H4 (cell line): Measurements from ENCODE around the genes HMGN1 and SH3BGR.

GRCh38 chr21:38489530-38490311 is 8.6 kb downstream of the ERG start:
- RAMPAGE, long total RNA, result no peak

- RAMPAGE, long total RNA, result no peak
Observed at GRCh38 chr21:38490588-38491062, 7.7 kb downstream of the ERG start.

GRCh38 chr21:38740258-38740479 is 65.6 kb upstream of the ETS2 start:
- RAMPAGE, long total RNA, result no peak

DNA sequence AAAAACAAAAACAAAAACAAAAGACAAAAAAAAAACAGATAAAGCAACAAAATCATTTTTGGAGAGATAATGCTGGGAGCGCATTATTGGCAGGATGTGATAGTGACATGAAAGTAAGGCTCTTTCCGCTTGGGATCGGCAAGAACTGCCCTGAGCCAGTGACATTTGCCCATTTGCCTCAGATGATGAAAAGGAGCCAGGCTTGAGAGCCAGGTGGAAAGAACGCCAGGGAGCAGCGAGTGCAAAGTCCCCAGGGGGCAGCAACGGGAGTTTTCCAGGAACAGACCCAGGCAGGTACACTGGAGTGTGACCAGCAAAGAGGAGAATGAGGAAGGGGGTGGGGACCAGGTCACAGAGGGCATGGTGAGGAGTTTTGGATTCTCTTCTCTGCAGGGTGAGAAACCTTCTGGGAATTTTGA is 10.8 kb upstream of the ETS2 start:
- RAMPAGE, long total RNA, result no peak

DNA sequence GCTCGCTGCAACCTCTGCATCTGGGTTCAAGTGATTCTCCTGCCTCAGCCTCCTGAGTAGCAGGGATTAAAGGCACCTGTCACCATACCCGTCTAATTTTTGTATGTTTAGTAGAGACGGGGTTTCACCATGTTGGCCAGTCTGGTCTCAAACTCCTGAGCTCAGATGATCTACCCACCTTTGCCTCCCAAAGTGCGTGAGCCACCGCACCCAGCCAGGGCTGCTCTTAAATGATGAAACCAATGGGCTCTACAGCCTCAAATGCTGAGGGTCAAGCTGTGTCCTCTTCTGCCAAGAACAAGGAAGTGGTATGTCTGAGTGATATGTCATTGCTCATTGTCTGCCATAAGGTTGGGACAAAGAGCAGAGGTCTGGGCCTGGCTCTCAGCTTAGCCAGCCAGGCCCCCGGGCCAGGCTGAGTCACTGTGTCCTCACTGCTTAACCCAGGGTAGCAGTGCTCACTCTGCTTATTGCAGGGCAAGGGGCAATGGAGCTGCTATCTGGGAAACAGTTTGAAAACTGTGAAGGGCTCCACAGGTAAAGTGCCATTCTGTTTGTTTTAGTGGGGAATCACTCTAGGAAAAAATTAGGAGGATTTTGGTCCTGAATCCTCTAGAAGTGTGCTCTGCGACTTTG is 8.3 kb upstream of the ETS2 start:
- RAMPAGE, long total RNA, result no peak

DNA sequence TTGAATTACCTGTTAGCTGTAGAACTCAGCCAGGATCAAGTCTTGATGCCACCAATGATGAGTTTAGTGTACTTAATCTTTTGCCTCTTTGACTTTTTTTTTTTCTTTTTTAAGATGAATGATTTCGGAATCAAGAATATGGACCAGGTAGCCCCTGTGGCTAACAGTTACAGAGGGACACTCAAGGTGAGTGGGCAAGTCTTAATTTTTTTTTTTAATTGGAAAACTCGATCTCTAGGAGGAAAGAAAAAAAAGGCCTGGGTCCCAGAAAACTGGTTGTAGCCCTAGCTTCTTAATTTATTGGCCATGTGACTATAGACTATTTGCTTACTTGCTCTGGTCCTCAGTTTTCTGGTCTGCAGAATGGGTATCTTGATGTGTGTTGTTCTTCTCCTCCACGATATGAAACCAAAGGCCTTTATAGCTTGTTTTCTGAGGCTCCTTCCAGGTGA is 4.2 kb downstream of the ETS2 start:
- RAMPAGE, long total RNA, result no peak

DNA sequence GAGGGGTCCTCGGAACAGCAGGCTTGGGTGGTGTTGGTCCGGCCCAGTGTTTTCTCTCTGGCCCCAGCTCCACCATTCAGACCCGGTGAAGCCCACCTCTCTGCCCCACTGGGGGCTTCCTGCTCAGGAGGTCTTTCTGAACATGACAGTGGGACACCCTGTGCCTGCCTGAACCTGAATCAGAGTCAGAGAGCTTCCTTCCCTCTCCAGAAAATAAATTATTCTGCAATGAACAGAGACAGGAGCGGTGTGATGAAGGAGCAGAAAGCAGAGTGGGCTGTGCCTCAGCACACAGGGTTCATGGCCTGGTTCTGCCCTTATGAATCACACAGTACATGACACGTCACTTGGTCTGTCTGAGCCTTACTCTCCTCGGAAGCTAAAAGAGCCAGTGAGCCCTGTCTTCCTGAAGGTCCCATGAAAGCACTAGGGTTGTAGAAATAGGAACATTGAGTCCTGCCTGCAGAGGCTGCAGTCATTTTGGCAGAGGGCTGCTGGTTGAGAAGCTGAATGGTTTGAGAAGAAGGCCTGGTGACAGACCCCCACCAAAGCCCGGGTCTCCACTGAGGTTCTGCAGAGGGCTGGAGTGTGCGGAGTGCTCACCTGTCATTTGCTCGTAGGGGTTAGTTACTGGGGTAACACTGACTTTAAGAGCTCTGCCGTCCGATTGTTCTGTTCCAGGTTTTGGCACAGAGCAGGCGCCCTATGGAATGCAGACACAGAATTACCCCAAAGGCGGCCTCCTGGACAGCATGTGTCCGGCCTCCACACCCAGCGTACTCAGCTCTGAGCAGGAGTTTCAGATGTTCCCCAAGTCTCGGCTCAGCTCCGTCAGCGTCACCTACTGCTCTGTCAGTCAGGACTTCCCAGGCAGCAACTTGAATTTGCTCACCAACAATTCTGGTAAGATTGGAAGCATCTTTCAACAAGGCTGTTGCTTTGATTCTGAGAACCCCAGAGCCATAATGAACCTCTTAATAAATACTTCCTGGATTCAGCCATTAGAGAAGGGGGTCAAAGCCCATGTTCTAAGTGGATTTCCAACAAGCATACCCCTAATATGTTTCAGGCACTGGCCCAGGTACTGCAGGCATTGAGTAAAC is 12.4 kb downstream of the ETS2 start:
- RAMPAGE, long total RNA, result no peak

DNA sequence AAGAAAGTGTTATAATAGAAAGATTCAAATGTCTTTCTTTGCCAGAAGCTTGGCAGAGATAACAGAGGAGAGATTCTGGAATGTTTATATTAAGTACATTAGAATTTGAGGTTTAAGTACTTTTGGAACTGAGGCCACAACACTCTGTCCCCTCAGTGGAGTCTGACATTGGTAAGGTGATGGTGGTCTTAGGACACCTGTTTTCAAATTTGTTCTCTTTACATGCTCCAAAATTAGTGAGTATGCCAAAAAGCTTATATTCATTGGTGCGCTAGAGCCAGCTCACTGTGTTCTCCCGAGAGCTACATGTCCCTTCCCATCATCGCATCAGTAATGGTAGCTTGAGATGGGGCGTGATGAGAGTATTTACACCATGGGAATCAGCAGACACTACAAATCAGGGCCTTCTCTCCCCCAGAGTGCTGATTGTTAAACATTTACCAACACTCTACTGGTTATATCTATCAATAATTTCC is 19.5 kb downstream of the ETS2 start:
- RAMPAGE, long total RNA, result no peak

GRCh38 chr21:38905165-38905981 is 99.6 kb downstream of the ETS2 start:
- RAMPAGE, long total RNA, result no peak

GRCh38 chr21:38988306-38989424 is 182.9 kb downstream of the ETS2 start:
- RAMPAGE, long total RNA, result no peak

GRCh38 chr21:38992338-38993348 is 186.9 kb downstream of the ETS2 start:
- RAMPAGE, long total RNA, result no peak

DNA sequence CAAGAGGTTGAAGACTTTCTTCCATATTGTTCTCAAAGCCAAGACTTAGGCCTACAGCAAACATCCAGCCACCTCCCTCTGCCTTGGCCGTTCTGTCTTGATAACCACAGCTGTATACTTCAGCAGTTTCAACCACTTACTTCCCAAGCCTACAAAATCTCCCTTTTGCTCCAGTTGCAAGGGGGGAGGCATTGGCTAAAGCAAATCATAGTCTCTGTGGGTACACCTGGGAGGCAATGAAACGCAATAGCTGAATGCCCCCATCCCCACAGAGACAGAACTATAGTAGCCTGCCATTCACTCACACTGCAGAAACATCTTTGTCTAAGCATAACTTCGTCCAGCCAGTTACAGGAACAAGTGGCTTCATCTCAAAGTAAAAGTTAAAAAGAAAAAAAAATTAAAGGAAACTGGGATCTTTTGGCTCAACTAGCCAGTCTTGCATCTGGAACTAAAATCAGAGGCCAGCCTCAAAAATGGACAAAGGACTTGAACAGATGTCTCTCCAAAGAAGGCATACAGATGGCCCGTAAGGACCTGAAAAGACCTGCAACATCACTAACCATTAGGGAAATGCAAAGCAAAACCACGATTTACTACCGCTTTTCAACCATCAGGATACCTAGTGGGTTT is 186.0 kb downstream of the PSMG1 start:
- RAMPAGE, long total RNA, result no peak

GRCh38 chr21:39083370-39084382 is 99.6 kb downstream of the PSMG1 start:
- RAMPAGE, long total RNA, result no peak

GRCh38 chr21:39183689-39184534 is 661 bp upstream of the PSMG1 start:
- RAMPAGE, long total RNA, result no peak

GRCh38 chr21:39266172-39266892 is 47.1 kb downstream of the BRWD1 start:
- RAMPAGE, long total RNA, result no peak

- RAMPAGE, long total RNA, result no peak
Observed at GRCh38 chr21:39276988-39277635, 36.3 kb downstream of the BRWD1 start.

GRCh38 chr21:39311281-39311480 is 2.3 kb downstream of the BRWD1 start:
- RAMPAGE, long total RNA, result no peak

DNA sequence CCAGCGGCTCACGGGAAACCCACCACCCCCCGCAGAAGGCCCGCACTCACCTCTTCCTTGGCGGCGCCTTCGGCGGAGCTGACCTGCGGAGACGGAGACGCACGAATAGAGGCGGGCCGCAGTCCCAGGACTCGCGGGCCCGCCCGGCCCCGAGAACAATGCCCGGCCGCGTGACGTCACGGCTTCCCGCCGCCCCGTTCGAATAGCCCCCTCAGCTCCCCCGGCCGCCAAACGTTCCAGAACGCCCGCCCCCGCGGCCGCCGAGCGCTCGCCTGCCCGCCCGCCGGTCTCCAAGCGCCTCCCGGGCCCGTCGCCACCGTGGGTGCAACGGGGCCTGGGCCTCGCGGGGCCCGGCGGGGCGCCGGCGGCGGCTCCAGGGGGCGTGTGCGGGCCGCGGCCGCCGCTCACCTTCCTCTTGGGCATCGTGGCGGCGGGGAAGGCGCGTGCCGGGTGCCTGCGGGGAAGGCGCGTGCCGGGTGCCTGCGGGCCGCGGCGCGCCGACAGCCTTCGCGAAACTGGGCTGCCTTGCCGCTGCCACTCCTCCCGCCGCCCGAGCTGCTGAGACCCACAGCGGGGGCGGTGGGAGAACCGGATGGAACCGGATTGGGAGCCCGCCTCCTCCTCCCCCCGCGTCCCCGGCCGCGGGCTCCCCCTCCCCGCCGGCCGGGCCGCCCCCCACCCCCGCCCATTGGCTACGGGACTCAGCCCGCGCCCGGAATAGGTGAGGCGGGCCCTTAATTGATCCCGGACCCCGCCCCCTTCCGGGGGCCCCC is at the start of gene HMGN1:
HMGN1 (minus strand) TSS at position 594 of the 773 bp plus-strand sequence.
- RAMPAGE, long total RNA, result start-site peak on the minus strand centred at position 130 of the sequence, 87 bp wide, 71 reads; start-site peak on the minus strand centred at position 513 of the sequence, 65 bp wide, 465 reads

DNA sequence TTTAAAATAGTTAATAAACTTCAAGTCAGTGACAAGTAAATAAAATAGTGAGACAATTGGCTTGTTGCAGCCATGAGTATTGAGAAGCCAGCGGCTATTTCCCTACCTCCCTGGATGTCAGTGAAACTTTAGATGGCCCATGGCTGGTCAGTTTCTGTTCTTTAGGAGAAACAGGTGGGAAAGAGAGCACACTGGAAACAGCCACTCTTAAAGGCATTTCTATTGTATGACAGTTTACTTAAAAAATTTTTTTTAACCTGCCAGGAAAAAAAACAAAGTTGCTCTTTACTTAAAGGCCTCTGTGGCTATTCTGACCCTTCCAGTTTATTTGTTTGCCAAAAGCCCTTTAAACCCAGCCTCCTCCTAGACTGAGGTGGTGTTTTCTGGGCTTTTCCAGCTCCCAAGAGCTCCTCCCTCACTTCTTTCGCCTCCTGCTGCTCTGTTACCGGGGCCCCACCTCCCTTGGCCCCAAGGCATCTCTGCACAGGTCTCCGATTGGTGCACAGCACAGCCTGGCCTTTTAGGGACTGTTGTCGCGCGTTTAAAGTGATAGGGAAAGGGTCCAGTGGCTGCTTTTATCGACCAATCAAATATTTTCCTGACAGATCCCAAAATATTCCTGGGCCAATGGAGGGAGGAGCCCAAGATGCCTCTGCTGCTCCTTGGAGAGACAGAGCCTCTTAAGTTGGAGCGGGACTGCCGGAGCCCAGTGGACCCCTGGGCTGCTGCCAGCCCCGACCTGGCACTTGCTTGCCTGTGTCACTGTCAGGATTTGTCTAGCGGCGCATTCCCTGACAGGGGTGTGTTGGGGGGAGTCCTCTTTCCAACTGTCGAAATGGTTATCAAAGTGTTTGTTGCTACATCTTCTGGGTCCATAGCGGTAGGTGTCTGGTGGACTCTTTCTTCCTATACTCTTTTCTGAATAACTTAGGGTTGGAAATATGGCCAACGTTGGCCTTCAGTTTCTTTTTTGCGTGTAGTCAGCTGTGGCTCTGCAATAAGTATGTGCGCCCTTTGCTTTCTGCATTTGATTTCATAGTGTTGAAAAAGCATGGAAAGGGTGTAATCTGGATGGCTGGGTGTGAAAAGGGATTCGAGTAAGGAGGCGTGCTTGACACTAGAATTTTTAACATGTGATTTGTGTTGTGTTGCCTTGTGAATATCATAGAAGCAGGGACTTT is at the start of gene SH3BGR:
SH3BGR (plus strand) TSS at position 709 of the 1,181 bp plus-strand sequence.
- RAMPAGE, long total RNA, result start-site peak on the plus strand centred at position 658 of the sequence, 62 bp wide, 73 reads

- RAMPAGE, long total RNA, result no peak
Observed at GRCh38 chr21:39656809-39657585, 44.3 kb downstream of the B3GALT5 start.